Left lung (tissue), 1 donor: Measurements from ENCODE around the gene MGMT.

GRCh38 chr10:125154202-125154376 is 126.2 kb upstream of the CTBP2 start:
- PRO-cap, result no peak

DNA sequence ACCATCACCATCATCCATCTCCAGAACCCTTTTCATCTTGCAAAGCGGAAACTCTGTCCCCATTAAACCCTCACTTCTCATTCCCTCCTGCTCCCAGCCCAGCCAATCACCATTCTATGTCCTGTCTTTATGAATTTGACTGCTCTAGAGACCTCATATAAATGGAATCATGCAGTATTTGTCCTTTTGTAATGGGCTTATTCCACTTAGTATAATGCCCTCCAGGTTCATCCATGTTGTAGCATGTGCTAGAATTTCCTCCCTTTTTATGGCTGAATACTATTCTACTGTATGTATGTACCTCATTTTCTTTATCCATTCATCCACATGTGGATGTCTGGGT is 202.1 kb upstream of the CTBP2 start:
- PRO-cap, result no peak

GRCh38 chr10:125442816-125443257 is 240.1 kb downstream of the TEX36 start:
- PRO-cap, result no peak

DNA sequence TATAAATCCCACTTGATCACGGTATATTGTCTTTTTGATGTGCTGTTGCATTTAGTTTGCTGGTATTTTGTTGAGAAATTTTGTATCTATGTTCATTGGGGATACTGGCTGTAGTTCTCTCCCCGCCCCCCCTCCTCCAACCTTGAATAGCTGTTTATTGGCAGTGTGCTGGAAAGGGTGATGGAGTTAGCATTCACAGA is 16.5 kb downstream of the TEX36 start:
- PRO-cap, result no peak

DNA sequence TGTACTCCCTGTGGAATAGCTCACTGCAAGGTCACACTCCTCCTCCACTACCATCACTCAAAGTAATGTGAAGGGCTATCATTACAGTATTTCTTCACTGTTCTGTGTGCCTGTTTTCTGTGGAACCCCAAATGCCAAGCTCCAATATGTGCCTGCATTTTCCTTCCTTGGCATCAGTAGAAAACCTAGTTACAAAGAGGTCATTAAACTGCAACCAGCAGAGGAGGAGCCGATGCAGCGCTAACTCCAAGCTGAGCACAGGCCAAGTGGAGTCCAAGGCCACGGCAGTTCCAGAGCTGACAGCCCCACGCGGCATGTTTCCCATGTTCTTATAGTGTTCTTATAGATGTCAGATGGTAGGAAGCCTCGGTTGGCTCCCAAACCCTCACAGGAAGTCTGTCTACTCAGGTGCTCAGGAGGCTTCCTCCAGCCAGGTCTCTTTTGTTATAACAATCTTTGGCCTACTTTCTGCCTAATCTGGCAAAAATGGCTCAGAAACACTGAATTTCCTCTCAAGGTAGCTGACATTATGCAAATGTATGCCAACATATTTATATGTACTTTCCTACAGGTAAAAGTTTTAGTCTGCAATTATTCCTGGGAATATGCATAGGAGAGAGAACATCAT is 21.6 kb downstream of the BCCIP start:
- PRO-cap, result no peak

DNA sequence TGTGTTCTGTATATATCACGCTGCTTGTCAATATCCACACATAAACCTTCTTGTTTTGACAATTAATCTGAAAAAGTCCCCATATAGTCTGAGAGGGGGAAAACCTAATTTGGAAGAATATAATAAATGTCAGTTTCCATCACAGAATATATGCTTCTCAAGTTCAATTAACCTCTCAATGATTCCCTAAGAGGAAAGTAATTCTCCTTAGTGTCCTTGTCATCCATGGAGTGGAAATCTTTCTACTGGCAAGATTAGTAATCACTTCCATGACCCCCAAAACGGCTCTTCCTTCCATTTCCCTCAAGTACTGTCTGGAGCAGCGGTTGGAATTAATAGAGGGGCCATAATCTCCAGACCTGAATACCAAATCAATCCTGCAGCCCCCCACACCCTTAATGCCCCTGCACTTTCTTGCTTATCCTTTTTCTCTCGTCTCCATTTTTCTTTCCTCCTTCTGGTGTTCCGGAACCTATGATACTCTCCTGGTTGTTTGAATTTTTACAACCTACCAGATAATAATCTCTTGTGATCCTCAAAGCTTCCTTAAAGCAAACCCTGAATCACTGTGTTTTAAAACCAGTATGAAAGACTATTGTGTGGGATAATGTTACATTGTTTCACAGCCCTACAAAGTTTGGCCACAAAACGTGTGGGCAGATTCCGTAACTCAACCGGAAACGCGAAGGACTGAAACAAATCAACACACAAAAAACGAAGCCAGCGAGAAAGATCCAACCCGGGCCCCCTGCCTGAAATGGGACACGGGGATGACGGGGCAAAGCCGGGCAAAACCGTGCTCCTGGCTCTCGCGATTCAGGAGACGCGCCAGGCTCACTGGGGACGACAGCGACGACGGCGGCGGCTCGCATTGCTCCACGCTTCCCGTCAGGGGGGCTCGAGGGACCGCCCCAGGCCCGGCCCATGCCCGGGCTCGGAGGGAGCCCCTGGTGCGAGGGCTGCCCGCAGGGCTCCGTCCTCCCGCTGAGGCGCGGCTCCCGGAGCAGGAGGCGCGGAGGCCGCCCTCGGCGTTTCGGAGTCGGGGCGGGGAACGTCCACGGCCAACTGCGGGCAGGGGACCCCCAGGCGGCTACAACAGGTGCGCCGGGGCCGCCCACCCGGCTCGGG is 968 bp upstream of the FANK1 start:
- PRO-cap, result bidirectional peak, plus-strand start at position 831 of the sequence, minus-strand start at position 832 of the sequence

- PRO-cap, result no peak
Observed at GRCh38 chr10:126070396-126071270, 174.3 kb downstream of the FANK1 start.

- PRO-cap, result no peak
Observed at GRCh38 chr10:126171562-126172216, 216.6 kb downstream of the ADAM12 start.

GRCh38 chr10:126272502-126273013 is 115.7 kb downstream of the ADAM12 start:
- PRO-cap, result no peak

DNA sequence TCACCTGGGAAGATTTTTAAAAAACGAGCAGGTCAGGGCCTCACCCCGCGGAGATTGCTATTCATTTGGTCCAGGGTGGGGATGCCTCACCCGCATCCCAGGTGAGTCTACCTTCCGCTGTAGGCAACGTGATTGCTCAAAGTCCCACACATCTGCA is 4.0 kb downstream of the CLRN3 start:
- PRO-cap, result no peak

GRCh38 chr10:128047242-128048065 is 78.8 kb downstream of the MKI67 start:
- PRO-cap, result bidirectional peak, plus-strand start at chr10:128047577, minus-strand start at chr10:128047423

DNA sequence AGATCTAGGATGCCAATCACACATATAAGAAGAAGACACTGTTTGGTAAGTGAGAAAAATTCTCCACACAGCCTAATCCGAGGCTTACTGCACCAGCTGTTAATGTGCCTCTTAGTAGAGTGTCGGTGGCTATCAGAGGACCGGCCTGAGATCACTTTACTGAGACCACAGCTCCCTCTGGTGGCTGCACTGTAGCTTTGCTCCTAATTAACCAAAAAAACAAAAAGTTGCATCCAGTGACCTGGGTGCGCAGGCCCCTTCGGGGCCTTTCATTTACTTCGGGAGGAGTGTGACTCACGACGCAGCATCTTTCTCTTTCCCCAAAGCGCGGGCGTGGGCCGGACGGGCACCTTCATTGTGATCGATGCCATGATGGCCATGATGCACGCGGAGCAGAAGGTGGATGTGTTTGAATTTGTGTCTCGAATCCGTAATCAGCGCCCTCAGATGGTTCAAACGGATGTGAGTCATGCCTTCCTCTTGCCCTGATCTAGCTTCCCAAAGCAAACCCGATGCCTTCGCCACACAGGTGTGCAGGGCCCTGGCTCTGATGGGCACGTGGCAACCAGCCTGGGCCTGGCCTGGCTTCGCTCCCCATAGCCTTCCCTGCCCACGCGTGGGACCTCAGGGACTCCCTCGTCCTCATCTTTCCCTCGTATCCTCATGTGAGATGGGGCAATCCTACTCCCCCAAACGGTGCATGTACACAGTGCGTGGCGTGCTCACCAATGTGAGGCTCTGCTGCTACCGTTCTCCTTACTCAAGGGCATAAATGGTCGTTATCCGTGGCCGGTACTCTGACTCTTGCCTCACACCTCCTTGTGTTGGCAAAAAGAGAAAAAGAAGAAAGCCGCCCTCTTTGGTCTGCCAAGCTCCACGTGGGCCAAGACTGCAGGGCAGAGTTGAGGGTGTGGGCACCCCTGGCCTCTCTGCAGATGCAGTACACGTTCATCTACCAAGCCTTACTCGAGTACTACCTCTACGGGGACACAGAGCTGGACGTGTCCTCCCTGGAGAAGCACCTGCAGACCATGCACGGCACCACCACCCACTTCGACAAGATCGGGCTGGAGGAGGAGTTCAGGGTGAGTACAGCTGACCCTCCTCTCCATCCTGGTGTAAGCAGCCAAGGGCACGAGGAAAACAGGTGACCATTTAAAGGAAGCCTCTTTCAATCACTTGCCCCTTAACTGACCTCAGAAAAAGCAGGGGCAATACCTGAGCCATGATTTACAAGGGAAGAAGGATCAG is 56.4 kb downstream of the MKI67 start:
- PRO-cap, result no peak

DNA sequence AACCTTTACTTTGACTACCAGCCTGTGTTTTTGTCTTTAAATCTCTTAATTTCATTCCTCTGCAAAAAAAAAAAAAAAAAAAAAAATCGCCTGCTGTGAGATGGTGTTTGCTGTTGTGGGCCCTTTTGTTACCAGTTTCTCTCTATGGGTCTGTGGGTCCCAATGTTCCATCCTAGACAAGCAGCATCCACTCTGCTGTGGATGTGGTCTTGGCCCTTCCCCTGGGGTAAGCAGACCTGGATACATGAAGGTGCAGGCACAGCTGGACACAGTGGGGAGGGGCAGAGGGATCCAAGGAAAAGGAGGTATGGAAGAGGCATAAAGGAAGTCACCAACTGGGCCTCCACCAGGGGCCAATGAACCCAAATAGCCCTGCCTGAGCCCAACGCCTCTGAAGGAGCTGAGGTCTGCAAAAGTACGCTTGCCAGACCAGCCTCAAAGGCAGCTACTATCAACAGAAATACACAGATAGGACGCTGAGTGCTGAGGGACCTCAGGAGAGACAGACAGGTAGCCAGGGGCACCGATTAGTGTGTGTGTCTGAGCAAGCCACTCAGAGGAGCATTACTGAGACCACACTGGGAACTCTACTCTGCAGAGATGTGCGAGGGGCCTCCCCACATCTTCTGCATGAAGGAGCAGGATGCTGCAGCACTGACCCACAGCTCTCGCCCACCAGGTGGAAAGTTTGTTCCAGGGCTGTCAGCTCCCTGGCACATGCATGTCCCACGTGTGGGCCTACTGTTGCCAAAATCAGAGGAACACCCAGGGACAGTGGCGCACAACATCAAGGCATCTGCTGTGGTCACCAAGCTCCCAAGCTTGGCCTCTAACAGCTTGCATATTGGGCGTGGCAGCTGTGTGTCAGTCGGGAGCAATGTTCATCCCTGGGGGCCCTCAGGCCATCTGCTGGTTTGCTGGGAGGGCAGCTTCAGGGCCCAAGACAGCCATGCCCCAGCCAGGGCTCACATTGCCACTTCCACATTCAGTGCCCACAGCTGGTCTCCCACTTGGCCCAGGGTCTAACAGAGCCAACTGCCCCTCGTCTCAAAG is 40.1 kb downstream of the MKI67 start:
- PRO-cap, result no peak

DNA sequence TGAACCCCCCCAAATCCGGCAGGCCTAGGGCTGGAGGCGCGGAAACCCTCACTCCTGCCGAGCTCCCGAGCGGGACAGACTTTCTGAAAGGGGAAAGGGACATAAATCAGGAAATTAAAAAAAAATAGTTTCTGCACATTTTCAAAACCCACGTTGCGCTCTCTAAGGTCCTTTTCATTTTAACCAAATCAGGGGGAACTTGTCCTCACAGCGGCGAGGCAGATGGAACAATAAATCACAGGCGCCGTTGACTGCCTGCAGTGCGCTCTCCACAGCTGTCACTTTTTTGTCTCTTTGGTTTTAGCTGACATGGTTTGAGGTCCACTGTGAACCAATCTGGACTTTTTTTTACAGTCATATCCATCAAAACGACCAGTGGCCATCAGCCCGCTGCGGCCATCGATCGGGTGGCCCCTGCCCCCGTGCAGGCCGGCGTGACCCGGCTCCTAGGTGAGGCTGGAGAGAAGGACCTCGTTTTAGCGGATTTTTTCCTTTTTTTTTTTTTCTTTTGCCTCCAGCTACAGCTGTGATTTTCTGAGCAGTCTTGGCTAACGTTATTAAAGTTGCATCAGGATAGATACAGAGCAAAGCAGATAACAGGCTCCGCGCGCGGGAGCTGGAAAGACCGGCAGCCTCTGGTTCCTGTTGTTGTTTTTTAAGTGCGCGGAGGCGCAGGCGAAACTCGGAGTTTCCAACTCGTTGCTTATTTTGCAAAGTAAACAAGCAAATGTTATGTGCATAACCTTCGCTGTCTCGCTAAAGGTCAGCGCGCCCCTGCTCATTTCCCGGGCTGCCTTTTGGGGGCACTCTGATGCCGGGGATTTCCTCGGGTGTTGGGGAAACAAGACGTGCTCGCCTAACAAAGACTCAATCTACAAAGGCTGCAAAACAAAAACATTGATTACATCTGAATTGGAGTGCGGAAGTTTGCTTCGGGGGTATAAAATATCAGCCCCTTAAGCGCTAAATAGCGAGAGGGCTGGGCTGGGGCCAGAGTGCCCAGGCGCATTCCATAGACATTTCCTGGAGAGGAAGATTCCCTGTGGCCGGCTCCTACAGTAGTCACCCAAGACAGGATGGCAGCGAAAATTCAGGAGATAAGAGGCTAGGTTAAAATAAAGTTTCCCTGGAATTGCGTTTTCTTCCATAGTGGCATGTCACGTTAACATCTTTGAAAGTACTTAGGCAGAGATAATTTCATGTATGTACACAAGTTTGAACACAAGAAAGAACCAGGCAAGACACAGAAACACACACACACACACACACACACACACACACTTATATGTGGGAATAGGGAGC is 414.9 kb upstream of the MKI67 start:
- PRO-cap, result no peak

- PRO-cap, result no peak
Observed at GRCh38 chr10:128854806-128855358, 612.2 kb upstream of the MGMT start.

- PRO-cap, result no peak
Observed at GRCh38 chr10:129021280-129022177, 445.5 kb upstream of the MGMT start.

DNA sequence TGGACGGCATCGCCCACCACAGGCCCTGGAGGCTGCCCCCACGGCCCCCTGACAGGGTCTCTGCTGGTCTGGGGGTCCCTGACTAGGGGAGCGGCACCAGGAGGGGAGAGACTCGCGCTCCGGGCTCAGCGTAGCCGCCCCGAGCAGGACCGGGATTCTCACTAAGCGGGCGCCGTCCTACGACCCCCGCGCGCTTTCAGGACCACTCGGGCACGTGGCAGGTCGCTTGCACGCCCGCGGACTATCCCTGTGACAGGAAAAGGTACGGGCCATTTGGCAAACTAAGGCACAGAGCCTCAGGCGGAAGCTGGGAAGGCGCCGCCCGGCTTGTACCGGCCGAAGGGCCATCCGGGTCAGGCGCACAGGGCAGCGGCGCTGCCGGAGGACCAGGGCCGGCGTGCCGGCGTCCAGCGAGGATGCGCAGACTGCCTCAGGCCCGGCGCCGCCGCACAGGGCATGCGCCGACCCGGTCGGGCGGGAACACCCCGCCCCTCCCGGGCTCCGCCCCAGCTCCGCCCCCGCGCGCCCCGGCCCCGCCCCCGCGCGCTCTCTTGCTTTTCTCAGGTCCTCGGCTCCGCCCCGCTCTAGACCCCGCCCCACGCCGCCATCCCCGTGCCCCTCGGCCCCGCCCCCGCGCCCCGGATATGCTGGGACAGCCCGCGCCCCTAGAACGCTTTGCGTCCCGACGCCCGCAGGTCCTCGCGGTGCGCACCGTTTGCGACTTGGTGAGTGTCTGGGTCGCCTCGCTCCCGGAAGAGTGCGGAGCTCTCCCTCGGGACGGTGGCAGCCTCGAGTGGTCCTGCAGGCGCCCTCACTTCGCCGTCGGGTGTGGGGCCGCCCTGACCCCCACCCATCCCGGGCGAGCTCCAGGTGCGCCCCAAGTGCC is at the start of gene MGMT:
MGMT (plus strand) TSS at position 670 of the 886 bp plus-strand sequence.
- PRO-cap, result unidirectional peak, minus-strand start at position 211 of the sequence; bidirectional peak, plus-strand start at position 673 of the sequence, minus-strand start at position 451 of the sequence

DNA sequence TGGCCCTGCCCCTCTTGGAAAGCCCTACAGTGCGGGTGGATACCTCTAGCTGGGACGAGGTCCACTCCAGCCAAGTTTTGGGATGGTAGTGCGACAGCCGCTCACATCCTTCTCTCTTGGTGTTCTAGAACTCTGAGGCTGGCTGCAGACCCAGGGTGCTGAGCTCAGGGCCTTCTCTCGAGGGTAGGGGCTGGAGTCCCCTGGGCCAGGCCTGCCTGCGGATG is 243.1 kb downstream of the MGMT start:
- PRO-cap, result no peak

DNA sequence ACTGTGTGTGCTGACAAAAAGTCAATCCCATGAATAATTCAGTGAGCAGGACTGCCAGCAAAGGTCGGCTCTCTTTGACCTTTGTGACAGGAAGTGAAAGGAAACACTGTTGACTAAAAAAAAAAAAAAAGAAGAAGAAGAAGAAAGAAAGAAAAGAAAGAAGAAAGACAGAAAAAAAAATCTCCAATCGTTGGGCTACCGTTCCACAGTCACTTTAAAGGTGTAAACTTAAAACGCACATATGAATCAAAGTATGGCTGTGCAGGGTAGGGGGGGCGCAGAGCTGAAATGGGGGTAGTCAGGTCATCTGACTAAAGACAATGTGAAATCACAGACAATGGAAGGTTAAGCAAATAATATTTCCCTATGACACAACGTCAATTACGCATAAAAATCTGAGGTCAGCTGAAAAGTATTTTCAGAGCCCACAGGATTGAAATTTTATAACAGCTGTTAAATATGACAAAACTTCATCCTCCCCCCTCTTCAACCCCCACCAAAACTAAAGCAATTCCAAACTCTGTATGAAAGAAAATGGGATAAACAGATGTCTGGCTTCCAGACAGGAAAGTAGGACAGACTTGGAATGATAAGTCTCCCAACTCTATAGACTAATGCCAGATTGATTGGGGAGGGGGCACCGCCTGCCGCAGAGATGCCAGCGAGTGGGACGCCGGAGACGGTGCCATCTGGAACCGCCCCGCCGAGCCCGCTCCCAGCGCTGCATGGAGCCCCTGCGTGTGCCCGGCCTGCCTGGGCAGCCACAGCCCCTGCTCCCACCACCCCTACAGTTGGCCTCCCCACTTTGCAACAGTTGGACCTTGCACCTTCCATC is 10.9 kb downstream of the EBF3 start:
- PRO-cap, result no peak

- PRO-cap, result no peak
Observed at GRCh38 chr10:130021342-130021792, 57.3 kb upstream of the EBF3 start.